AG04450 (cell line): ENCODE results near the genes OR2L5, OR2T33 and OR2T5.

DNA sequence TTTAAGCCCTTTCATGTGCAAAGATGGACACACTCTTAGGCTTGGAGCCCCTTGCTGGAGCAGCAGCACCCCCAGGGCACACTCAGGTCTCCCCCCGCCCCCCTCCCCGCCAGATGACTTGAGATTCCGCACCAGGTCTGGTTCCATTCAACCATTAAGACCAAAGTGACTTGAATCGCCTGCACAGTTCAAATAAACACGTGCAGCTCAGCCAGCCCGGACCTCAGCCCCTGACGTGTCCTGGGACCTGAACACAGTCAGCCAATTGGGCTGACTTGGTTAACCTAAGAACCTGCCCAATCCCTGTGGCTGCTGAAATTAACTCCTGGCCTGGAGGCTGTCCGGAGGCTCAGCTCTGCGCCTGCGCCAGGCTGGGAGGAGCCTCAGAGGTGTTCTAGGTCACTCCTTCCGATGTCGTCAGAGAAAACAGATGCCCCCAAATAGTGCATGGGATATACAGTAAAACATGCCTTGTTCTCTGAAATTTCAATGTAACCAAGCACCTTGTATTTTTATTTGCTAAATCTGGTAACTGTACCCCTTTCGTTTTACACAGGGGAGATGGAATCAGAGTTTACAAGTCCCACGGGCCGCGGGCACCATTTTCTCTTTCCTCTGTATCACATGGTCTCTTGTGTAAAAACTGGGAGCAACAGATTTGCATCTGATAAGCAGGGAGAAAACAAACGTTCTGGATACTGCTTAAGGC, 73.4 kb downstream of the SCCPDH start:
- CAGE, long polyA plus RNA: no peak
- RRBS: no CpG with 5 or more reads among the region's 17 CpGs

DNA sequence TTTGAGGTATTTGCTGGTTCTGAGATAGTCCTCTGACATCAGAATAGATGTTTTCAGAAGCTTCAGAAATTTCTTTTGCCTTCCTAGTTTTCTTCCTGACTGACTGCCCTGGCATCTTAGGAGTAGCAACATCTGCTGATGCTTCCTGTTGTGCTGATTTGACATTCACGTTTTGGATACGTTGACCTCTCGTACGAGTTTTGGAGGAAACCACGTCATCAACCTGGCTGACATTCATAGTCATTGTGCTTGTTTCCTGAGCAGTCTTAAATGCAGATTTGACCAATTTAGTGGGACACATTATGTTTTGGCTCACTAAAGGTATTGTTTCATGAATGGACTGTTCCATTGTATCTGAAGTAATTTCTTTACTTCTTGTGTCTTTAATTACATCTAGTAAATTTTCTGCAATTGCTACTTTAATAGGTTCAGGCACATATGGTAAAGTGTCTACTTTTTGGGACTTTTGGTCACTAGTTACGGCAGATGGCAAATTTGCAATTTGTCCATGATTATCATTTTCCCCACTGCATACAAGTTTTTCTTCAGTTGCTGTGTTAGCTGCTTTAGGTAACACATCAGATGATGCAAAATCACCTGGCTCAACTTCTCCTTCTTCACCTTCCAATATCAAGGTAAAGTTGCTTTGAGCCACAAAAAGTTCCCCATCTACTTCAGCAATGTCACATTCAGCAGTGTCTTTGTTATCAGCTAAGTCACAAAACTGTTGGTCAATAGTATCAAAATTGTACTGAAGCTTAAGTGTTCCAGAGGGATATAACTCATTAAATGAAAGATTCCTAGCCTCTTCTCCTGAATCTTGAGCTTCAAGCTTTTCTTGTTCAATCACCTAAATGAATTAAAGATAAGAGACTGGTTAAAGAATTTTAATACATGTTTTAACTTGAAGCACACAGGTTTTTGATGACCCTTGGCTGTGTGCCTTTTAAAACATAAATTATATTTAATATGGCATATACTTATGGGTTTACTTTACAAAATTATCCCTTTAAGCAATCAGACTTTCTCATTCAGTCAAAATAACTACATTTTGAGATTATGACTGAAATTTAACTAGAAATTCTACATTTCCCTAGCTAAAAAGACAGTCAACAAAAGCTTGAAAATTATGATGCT, 80.8 kb downstream of the AHCTF1 start:
- CAGE, long polyA plus RNA: no peak
- RRBS: no CpG with 5 or more reads among the region's 6 CpGs

GRCh38 chr1:246962138-246962571, 30.4 kb upstream of the AHCTF1 start:
- CAGE, long polyA plus RNA: no peak
- RRBS: no CpG with 5 or more reads among the region's 6 CpGs

DNA sequence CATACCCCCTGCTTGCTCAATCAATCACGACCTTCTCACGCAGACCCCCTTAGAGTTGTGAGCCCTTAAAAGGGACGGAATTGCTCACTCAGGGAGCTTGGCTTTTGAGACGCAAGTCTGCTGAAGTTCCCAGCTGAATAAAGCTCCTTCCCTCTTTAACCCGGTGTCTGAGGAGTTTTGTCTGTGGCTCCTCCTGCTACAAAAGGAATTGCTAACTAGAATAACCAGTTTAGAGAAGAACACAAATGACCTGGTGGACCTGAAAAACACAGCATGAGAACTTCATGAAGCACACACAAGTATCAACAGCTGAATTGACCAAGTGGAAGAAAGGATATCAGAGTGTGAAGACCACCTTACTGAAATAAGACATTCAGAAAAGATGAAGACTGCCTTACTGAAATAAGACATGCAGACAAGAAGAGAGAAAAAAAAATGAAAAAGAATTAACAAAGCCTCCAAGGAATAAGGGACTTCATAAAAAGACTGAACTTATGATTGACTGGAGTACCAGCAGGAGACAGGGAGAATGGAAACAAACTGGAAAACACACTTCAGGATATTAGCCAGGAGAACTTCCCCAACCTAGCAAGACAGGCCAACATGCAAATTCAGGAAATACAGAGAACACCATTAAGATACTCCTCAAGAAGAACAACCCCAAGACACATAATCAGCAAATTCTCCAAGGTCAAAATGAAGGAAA, 28.8 kb upstream of the ZNF669 start:
- CAGE, long polyA plus RNA: no peak
- RRBS: no CpG with 5 or more reads among the region's 5 CpGs

DNA sequence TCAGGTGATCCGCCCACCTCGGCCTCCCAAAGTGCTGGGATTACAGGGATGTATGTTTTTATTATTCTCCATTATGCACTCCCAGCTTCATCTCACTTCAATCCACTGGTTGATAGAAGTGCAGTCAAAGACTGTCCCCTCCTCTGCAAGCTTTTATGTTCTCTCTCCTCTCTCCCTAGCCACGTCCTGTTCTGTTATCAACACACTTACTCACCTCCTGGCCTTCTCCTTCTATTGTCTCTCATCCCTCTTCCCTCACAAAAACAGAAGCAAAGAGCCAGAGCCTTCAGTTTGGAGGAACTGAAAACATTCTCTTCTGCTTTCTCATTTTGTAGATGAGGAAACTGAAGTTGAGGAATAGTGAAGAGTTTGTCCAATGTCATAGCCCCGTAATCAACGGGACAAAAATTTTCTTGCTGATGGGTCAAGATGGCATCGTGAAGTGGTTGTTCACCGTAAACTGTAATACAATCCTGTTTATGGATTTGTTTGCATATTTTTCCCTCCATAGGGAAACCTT, 1.8 kb downstream of the NLRP3 start:
- CAGE, long polyA plus RNA: no peak
- RRBS: no CpG with 5 or more reads among the region's 7 CpGs

- CAGE, long polyA plus RNA: no peak
- RRBS: 6% methylated on average over 16 of the region's 44 CpGs
These were observed 11.6 kb upstream of the OR2L8 start for GRCh38 chr1:247936919-247937667.

GRCh38 chr1:248013408-248013839, at the start of gene OR2L5:
Gene OR2L5 (plus strand): TSS chr1:248013660.
- CAGE, long polyA plus RNA: no peak
- RRBS: no CpG with 5 or more reads among the region's 5 CpGs

- CAGE, long polyA plus RNA: no peak
- RRBS: no CpG with 5 or more reads among the region's 1 CpG
These were observed at the start of gene OR2T33 for GRCh38 chr1:248277858-248278270. Gene OR2T33 (minus strand): TSS chr1:248277976.

DNA sequence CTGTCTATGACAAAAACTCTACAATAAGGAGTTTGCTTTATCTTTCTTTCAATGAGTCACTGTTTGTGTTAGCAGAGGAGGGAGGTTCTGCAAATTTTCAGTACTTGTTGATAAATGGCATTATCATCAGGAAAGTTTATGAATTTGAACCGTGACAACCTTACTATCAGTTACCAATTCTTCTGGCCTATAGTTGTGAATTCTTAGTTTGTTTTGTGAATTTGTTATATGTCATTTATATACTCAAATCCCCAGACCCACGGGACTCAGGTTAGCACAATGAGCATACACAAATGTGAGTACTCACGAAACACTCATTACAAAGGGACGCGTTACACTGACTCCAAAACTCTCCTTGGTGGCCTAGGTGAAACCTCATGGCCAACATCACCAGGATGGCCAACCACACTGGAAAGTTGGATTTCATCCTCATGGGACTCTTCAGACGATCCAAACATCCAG, at the start of gene OR2T5:
Gene OR2T5 (plus strand): TSS at position 378 of the 462 bp plus-strand sequence.
- CAGE, long polyA plus RNA: no peak
- RRBS: no CpG with 5 or more reads among the region's 6 CpGs

DNA sequence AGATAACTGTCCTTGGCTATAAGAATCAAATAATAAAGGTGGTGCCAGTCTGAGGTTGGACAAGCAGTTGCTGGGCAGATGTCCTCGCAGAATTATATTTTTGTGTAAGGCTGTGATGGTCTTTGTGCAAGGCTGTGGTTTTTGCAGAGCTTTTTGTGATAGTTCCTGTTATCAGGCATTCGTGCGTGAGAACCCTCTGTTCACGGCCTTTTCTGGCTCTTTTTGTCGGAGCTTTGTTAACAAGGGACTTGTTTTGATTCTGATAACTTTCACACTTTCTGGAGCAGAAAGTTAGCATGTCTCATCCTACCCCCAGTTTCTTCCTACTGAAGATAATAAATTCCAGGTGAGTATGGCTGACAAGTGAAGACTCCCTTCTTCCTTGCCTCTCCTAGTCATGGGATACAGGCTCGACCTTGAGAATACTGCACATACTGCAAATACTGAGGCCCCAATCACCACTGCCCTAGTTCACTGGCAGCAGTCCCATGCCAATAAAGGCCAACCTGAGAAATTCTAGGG, 33.3 kb downstream of the SH3BP5L start:
- CAGE, long polyA plus RNA: no peak
- RRBS: no CpG with 5 or more reads among the region's 6 CpGs

- CAGE, long polyA plus RNA: no peak
- RRBS: no CpG with 5 or more reads among the region's 9 CpGs
These were observed 20.5 kb downstream of the SH3BP5L start for GRCh38 chr1:248805037-248805727.

DNA sequence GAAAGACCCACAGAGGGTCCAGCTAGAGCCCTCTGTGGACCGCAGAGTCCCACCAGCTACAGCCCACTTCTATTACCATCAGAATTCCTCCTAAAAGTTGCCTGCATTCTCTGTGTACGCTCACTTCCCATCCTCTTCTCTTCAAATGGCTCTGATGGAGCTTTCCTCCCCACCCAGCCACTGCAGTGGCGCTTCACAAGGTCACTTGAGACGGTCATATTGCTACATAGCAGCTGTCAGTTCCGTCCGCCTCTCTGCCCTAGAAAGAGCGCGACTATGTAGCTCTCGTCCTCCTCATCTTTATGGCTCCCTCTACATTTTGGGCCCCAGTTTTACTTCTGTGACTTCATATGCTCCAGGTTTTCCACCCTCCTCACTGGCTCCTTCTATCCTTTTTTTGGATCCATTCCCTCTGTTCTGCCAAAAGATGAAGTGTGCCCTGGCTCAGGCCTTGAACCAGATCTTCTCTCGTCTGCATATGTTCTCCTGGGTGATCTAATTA, 606 bp upstream of the ZNF692 start:
- CAGE, long polyA plus RNA: no peak
- RRBS: no CpG with 5 or more reads among the region's 10 CpGs

- CAGE, long polyA plus RNA: no peak
- RRBS: no CpG with 5 or more reads among the region's 11 CpGs
These were observed 1.1 kb downstream of the PGBD2 start for GRCh38 chr1:248906942-248907686.